ENCODE measurements around a stretch of chr9.

- RAMPAGE, long total RNA = no peak
- RRBS = no CpG with 5 or more reads among the region's 10 CpGs
These were observed 16.5 kb downstream of the SEMA4D start for GRCh38 chr9:89481455-89481859.

GRCh38 chr9:89523915-89524259, 26.0 kb upstream of the SEMA4D start:
- RAMPAGE, long total RNA = no peak
- RRBS = no CpG with 5 or more reads among the region's 2 CpGs

DNA sequence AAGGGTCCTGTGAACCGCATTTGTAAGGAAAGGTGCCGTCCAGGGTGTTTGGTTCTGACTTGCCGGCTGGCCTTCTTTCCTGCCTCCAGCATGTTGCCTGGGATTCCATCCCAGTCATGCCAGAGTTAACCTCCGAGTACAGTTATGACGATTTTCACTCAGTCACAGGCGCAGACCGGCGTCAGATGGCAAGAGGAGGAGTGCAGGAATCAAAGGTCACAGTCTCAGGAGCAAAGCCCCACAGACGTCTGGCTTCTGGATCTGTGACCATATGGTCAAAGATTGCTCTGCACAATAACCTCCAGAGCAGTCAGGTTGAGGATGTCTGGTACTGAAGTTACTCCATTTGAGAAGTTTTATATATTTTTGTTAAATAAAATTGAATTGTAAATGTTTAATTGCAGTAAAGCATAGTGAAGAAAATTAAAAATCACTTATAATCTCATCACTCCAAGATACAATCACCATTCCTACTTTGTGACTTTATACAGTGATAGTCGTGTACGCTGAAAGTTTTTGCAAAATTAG, 5.8 kb upstream of the GADD45G start:
- RAMPAGE, long total RNA = no peak
- RRBS = no CpG with 5 or more reads among the region's 11 CpGs

GRCh38 chr9:89623319-89624036, 18.7 kb downstream of the GADD45G start:
- RAMPAGE, long total RNA = no peak
- RRBS = no CpG with 5 or more reads among the region's 12 CpGs

- RAMPAGE, long total RNA = no peak
- RRBS = no CpG with 5 or more reads among the region's 16 CpGs
These were observed 19.3 kb downstream of the GADD45G start for GRCh38 chr9:89624037-89624675.

DNA sequence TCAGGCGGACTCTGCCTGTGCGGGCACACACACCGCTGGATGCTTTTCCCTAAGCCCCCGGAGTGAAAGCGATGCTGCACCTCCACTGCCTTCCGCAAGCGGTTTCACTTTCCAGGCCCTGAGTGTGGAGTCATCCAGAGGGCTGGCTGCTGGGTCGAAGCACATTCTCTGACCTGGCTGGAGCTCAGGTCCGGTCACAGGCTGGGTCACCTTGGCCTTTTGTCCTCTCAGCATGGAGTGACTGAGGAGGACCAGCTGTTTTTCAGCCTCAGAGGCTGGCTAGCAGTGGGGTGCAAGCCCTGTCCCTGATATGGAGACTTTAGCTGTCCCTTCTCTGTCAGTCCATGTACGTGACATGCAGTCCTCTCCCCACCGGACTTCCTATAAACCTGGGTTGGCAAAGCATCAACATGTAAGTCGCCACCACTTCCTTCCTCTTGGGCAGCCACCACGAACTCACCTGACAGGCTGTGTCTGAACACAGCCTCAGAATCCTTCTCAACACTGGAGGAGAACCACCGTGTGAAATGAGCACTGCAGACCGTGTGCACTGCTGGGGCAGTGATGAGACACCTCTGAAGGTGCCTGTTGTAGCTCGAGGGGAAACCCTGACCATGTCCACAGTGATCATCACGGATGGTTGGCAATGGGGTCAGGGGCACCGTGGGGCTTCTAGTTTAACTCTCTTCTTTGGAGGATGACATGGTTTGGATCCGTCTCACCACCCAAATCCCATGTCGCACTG, 51.4 kb downstream of the GADD45G start:
- RAMPAGE, long total RNA = no peak
- RRBS = no CpG with 5 or more reads among the region's 20 CpGs

DNA sequence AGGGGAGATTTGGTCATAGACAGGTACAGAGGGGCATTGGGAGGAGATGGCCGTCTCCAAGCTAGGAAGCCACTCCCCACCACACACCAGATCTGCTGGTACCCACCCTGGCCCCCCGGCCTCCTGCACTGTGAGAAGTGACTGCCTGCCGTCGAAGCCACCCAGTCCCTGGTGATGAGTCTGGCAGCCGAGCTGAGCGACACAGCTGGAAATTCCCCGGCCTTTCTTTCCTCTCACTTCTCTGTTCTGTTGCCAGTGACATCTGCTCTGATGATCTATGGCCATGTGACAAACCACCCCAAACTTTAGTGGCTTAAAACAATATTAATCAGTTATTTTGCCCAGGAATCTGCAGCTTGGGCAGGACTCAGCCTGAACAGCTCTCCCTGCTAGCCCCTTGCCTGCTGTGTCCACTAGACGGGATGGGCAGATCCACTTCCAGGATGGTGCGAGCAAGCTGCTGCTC, 211.1 kb downstream of the GADD45G start:
- RAMPAGE, long total RNA = no peak
- RRBS = 80% methylated on average over 3 of the region's 9 CpGs

DNA sequence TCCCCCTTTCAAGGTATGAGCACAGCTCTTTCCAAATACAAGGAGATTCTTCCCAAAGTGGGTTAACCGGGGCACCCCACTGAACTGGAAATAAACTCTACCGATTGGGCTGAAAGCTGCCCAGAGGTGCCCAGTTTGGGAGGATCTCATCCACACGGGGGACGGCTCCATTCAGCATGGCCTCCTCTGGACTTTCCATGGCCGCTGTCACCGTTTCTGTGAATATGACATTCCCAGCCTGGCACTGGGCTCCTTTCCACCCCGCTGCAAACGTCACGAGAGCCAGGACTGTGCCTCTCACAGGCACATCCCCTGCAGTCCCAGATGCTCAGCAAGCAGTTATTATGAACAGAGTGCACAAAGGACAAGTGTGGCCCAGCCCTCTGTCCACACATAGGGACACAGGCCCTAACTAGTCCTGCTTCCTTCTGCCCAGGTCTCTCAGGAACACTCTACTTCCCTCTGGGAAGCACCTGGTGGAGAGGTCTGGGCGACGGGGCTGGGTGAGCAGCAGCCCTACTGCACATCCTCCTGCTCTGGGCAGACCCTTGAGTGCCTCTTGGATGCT, 269.5 kb downstream of the GADD45G start:
- RAMPAGE, long total RNA = no peak
- RRBS = no CpG with 5 or more reads among the region's 11 CpGs

- RAMPAGE, long total RNA = no peak
- RRBS = no CpG with 5 or more reads among the region's 10 CpGs
These were observed 279.8 kb downstream of the GADD45G start for GRCh38 chr9:89884508-89885041.

DNA sequence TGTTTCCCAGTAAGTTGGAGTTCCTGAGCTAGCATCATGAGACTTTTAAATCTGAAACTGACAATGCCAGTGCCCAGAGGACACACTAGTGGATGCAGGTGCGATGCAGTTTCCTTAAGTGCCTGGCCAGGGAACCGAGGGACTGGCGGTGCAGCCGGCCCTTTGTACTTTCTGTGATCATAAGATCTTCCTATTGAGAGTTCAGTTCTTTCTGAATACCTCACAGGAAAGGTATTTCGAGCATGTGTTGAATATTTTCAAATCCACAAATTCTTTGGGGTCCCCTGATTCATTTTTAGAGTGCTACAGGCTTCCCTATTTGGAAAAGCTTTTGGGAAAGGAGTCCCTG, 281.4 kb downstream of the GADD45G start:
- RAMPAGE, long total RNA = no peak
- RRBS = no CpG with 5 or more reads among the region's 5 CpGs

- RAMPAGE, long total RNA = no peak
- RRBS = no CpG with 5 or more reads among the region's 4 CpGs
These were observed 330.1 kb downstream of the GADD45G start for GRCh38 chr9:89934987-89935316.

GRCh38 chr9:89969167-89969663, 364.4 kb downstream of the GADD45G start:
- RAMPAGE, long total RNA = no peak
- RRBS = no CpG with 5 or more reads among the region's 3 CpGs

DNA sequence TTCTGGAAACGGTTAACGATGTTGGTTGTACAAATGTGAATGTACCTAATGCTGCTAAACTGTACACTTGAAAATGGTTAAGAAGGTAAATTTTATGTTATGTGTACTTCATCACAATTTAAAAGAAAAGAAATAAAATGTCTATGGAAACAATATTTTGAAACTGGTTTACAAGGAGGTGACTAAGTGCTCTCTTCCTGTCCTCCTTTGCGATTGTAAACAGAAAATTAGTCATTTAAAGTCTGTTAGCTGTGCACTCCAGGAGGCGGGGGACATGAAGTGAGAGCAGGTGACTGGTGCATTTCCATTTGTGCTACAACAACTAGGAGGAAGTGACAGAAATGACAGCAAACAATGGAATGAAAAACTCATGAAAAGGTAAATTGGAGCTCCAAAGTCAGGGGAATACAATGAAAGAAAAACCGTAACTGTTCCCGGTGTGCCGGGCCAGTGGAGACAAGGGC, 439.8 kb downstream of the GADD45G start:
- RAMPAGE, long total RNA = no peak
- RRBS = no CpG with 5 or more reads among the region's 7 CpGs

DNA sequence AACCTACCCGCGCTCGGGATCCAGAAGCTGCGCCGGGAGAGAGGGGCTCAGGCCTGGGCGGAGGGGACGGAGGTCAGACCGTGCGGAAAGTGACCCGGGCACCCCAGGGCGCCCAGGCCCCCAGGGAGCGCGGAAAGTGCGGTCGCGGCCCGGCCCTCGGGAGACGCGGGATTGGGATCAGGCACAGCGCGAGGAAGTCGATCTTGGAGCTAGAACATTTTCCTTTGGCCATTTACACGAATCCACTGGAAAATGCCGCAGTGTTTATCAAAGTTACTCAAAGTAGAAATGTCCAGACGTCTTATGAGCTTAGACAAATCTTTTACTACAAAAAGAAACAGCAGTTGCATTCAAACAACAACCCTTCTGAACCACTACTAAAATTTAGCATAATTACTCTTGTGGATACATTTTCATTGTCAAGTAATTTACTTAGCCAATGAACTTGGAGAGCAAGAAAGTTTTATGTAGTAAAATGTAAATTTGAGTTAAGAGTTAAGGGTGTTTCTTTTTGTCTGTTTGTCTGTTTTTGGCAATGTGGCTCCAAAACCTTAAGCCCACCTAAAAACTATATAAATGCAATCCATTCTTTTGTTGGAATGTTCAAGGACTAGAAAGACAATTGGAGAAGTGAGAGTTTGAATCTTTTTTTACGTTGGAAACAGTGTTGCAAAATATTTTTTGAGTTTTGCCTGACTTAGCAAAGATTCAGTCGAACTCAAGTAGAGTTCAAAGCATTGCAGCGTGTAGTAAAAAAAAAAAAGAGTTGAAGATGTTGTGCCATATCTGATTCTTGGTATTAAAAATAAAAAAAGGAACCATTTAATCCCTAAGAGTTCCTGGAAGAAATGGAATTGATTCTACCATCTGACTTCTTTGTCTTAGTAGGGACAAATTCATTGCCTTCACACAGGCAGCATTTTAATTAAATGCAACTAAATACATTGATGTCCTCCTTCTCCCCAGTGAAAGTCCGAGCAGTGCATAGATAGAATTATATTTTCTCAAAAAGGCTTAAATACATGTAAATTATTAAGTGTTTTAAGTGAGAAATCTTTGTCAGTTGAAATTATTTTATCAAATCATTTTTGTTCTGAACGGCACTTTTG, 800 bp downstream of the SYK start:
- RAMPAGE, long total RNA = no peak
- RRBS = 2% methylated on average over 13 of the region's 31 CpGs

GRCh38 chr9:90828175-90828695, 26.6 kb downstream of the SYK start:
- RAMPAGE, long total RNA = no peak
- RRBS = no CpG with 5 or more reads among the region's 9 CpGs

DNA sequence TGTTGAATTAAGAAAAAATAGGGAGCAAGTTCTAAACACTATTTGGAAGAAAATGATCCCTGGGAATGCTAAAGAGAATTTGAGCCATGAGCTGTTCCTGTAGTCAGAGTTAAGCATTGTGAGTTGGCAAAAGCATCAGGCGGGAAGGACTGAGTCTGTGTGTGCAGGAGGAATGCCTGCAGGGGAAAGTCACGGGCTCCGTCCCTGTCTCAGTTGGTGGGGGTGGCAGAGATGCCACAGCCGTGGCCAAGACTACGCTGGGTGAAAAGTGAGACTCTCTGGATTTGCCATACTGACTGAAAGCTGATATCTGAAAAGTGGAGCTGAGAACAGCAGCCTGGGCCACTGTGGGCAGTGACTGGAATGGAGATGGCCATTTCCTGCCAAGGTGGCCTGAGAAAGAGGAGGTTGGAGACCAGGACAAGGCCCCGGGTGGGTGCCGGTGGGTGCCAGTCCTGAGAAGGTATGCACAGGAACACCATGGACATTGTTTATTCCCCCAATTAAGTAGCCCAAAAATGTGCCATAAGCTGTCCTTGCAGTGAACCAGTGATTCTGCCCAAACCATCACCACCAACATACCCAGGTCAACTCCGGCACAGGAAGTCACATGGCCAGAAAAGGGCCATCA, 37.2 kb downstream of the SYK start:
- RAMPAGE, long total RNA = no peak
- RRBS = no CpG with 5 or more reads among the region's 8 CpGs

DNA sequence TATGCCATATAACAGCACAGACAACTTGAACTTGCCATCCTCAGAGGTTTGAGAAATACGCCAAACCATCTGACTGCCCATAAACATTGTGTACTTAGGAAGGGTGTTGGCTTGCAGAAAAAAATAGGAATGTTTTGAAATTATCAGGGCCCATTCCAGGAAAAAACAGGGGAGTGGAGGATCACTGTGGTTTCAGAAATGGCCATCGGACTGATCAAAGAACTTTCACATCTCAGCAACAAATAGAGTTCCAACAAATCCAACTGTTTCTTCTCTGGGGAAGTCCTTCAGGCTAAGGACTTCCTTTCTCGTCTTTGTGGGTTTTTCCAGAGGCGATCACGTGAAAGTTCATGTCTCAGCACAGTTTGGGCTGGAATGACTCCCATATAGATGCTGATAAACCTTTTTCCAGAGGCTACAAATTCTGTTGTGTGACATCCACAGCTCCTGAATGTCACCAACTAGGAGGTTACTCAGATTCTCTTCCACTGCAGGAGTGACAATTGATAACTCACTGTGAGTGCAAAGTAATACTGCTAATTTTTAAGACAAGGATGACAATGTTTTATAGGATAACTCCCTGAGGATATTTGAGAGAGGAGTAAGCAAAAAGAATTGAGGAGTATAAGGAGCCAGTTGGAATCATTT, 259.3 kb downstream of the SYK start:
- RAMPAGE, long total RNA = no peak
- RRBS = no CpG with 5 or more reads among the region's 5 CpGs

DNA sequence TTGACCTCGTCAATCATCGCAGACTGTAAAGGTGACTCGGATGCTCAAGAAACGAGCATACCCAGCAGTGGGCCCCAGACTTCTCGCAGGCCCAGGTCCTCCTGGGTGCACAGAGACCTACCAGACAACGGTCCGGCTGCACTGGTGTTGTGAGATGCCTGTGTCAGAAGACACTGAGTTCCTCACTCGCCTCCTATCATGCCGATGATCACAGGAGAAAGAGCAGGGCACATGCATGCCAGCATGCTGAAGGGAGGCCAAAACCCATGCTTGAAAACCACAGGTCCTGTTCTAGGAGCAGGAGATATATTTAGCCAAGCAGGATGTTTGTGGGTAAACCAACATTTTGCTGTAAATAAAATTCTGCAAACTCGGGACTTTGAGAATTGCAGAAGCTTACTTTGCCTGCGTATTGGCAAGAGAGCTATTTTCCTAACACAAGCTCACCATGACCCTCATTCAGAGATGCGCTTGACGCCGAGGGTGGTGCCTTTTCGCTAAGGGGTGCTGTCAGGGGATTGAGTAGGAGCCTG, 198.6 kb downstream of the AUH start:
- RAMPAGE, long total RNA = no peak
- RRBS = no CpG with 5 or more reads among the region's 15 CpGs

- RAMPAGE, long total RNA = no peak
- RRBS = no CpG with 5 or more reads among the region's 15 CpGs
These were observed 198.0 kb downstream of the AUH start for GRCh38 chr9:91163632-91164221.

- RAMPAGE, long total RNA = no peak
- RRBS = no CpG with 5 or more reads among the region's 3 CpGs
These were observed 13.4 kb upstream of the AUH start for GRCh38 chr9:91375134-91375428.

All from kidney epithelial cell (primary cell).